ENCODE measurements around the genes GET4 and ADAP1.

DNA sequence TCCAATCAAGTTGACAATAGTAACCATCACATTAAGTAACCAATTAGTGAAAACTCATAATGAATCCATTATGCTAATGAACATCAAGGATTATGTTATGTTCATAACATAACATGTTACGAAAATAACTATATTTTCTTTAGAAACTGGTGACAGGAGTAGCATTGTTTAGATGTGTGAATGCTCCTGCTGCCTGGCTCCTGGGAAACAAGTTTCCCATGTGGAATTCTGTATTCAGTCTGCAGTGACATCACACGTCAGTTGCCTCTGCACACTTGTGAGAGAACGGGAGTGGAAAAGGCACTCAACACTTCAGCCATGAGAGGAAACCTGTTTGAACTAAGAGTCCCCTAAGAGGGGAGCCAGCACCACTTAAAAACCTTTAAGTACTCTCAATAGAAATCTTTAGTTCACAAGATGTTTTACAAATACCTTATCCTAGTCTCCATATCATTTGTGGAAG is 140.3 kb upstream of the FAM20C start:
- RRBS: no CpG with 5 or more reads among the region's 3 CpGs
CAGE:
- cytosol, long polyA plus RNA: no peak
- long polyA plus RNA: no peak
- nucleus, long polyA plus RNA: no peak

- RRBS: 36% methylated on average over 14 of the region's 23 CpGs
CAGE:
- cytosol, long polyA plus RNA: no peak
- long polyA plus RNA: no peak
- nucleus, long polyA plus RNA: no peak
Observed at GRCh38 chr7:149880-150329, 42.5 kb upstream of the FAM20C start.

GRCh38 chr7:216637-217236 is 24.4 kb downstream of the FAM20C start:
- RRBS: no CpG with 5 or more reads among the region's 19 CpGs
CAGE:
- cytosol, long polyA plus RNA: no peak
- long polyA plus RNA: no peak
- nucleus, long polyA plus RNA: no peak

DNA sequence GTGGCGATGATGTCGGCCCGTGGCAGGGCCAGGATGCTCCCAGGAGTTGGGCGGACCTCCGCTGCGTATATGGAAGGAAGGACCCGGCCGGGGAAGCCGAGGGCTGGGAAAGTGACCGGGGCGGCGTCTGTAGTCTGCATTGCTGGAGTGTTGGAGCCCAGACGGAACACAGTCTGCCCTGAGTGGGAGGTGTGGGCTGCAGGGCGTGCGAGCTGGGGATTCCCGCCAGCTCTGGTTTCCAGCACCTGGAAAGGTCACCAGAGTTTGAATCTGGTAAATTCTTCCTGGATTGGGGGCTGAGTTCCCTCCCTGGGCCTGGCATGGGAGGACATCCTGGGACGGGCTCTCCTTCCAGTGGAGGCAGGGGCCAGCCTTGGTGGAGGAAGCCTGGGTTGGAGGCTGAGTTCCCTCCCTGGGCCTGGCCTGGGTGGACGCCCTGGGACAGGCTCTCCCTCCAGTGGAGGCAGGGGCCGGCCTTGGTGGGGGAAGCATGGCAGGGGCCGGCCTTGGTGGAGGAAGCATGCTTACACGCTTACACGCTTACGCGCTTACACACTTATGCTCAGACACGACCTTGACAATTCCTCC is 44.8 kb upstream of the FOXL3 start:
- RRBS: no CpG with 5 or more reads among the region's 25 CpGs
CAGE:
- cytosol, long polyA plus RNA: no peak
- long polyA plus RNA: no peak
- nucleus, long polyA plus RNA: no peak

- RRBS: no CpG with 5 or more reads among the region's 30 CpGs
CAGE:
- cytosol, long polyA plus RNA: no peak
- long polyA plus RNA: no peak
- nucleus, long polyA plus RNA: no peak
Observed at GRCh38 chr7:318291-319522, 28.7 kb downstream of the FOXL3 start.

DNA sequence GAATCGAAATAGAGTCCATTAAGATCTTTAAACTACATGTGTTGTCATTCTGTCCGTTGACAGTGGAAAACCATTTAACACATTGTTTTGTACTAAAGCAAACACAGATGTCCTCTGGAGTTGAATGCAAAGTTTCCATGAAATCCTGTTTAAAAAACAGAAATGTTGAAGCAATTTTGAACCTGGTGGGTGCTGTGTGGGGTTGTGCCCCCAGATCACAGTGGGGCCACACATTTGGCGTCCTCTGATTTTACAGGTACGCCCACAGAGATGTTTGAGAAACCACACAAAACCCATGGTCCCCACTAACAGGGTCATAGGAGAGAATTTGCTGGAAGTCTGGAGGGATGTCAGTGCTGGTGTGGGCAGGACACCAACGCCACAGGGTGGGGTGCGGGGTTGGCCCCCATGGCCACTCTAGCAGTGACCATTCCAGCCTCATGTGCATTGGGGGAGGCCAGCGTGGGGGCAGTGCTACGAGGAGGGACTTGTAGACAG is 33.8 kb downstream of the FOXL3 start:
- RRBS: no CpG with 5 or more reads among the region's 8 CpGs
CAGE:
- cytosol, long polyA plus RNA: no peak
- long polyA plus RNA: no peak
- nucleus, long polyA plus RNA: no peak

- RRBS: 44% methylated on average over 8 of the region's 23 CpGs
CAGE:
- cytosol, long polyA plus RNA: no peak
- long polyA plus RNA: no peak
- nucleus, long polyA plus RNA: no peak
Observed at GRCh38 chr7:340622-341093, 50.7 kb downstream of the FOXL3 start.

DNA sequence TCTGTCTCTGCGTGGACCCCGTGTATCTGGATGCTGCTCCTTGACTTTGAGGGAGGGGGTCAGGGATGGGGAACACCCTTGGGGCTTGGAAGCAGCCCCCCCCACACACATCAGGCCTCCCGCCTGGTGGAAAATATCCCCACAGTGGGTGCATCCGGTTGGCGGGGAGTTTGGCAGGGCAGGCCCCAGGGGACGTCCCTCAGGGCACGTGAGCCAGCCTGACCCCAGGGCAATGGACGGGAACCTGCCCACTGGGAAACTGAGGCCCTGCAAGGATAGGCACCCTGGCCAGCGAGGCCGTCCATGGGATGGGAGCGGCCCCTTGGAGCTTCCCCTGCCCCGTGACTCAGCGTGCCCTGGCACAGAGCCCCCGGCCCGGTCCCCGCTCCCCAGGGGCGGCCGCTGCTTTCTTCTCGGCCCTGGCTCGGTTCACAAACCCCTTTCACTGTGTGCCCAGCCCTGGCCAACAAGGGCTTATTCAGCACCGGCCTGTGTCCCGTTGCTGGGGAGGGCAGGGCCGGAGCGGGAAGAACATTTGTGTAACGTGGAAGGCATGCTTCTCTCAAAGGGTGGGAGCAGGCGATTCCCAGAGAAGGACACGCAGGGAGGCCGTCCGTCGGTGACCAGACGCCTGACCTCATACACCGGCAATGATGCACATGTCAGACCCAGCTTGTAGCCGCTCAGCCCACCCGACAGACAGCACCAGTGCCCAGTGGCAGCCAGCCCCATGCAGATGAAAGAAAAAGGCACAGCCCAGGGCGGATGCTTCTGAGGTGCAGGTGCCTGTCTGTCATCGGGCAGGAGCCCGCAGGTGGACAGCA is 94.6 kb downstream of the PDGFA start:
- RRBS: 80% methylated on average over 1 of the region's 37 CpGs
CAGE:
- cytosol, long polyA plus RNA: no peak
- long polyA plus RNA: no peak
- nucleus, long polyA plus RNA: no peak

GRCh38 chr7:435733-436250 is 83.9 kb downstream of the PDGFA start:
- RRBS: no CpG with 5 or more reads among the region's 23 CpGs
CAGE:
- cytosol, long polyA plus RNA: no peak
- long polyA plus RNA: no peak
- nucleus, long polyA plus RNA: no peak

GRCh38 chr7:517073-517798 is 2.4 kb downstream of the PDGFA start:
- RRBS: 2% methylated on average over 52 of the region's 81 CpGs
CAGE:
- cytosol, long polyA plus RNA: no peak
- long polyA plus RNA: no peak
- nucleus, long polyA plus RNA: no peak

- RRBS: 2% methylated on average over 34 of the region's 79 CpGs
CAGE:
- cytosol, long polyA plus RNA: no peak
- long polyA plus RNA: no peak
- nucleus, long polyA plus RNA: no peak
Observed at GRCh38 chr7:517799-518741, 1.6 kb downstream of the PDGFA start.

DNA sequence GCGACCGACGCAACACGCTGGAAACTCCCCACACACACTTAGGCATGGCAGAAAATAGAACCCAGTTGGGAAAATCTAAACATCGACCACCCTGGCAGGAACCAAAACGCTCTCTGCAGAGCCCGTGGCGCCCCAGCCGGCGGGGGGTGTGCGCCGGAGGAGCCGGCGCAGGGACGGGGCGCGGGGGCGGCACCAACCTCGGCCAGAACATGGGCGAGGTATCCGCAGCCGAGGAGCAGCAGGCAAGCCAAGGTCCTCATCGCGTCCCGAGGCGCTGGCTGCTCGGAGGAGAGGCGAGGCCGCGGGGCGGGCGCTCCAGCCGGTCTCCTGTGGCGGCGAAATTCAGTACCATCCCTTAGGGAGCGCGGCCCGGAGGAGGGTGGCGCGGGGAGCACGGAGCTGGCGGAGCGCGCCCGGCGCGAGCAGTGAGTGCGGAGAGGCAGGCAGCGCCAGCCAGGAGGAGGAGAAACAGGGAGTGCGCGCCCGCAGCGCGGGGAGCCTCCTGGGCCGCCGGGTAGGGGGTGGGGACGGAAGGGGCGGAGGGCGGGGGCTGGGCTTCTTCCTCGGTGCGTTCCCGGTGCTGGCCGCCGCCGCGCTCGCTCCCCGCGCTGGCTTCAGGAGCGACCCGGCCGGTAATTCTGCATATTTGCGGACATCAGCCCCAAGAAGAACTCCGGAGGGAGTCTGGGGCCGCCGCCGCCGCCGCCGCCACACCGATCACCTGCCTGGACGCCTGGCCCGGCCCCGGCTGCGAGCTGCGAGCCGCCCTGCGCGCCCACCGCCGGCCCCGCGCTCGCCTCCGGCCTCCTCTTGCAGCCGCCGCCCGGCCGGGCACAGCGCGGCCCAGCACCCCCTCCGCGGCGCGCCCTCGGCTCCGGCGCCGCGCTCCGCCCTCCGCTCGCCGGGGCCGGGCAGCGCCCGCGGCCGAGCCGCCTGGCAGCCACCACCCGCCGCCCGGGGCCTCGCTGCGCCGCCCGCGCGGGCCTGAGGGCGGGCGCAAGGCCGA is 601 bp downstream of the PDGFA start:
- RRBS: 1% methylated on average over 83 of the region's 132 CpGs
CAGE:
- cytosol, long polyA plus RNA: no peak
- long polyA plus RNA: no peak
- nucleus, long polyA plus RNA: no peak

DNA sequence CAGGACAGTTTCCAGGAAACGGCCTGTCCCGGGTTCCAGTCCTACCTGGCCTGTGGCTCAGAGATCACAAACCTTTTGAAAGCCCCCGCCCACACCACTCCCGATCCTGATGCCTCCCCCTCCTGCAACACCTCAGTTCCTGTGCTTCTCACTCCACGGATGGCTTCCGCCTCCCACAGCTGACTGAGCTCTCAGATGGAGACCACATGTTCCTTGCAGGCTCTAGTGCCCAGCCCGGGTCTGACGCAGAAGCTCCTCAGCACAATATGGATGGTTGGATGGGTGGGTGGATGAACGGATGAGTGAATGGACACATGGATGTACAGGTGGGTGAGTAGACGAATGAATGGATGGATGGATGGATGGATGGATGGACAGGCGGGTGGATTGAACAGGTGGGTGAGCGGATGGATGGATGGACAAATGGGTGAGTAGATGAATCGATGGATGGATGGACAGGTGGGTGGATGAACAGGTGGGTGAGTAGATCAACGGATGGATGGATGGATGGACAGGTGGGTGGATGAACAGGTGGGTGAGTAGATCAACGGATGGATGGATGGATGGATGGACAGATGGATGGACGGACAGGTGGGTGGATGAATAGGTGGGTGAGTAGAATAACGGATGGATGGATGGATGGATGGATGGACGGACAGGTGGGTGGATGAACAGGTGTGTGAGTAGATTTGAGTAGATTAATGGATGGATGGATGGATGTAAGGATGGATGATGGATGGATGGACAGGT is 92.0 kb upstream of the PDGFA start:
- RRBS: no CpG with 5 or more reads among the region's 18 CpGs
CAGE:
- cytosol, long polyA plus RNA: no peak
- long polyA plus RNA: no peak
- nucleus, long polyA plus RNA: no peak

GRCh38 chr7:667998-668908 is 58.2 kb upstream of the DNAAF5 start:
- RRBS: no CpG with 5 or more reads among the region's 19 CpGs
CAGE:
- cytosol, long polyA plus RNA: no peak
- long polyA plus RNA: no peak
- nucleus, long polyA plus RNA: no peak

DNA sequence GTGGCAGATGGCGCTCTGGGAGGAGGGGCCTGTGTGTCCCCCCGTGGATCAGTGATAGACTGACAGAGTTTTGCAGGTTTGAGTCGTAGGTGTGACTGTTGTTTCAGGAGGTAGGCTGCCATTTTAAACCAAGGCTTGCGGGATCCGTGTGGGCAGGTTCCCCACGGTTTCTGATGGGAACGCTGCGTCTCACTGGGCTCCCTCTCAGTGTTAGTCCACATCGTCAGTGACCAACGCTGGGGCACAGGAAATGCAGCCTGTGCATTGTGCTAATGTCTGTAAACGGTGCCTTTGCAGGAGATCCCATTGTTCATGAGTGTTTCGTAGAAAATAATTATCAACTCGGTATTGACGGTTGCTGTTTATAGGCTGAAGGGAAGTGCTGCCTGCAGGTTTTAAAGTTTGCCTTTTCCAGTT is 5.7 kb upstream of the SUN1 start:
- RRBS: no CpG with 5 or more reads among the region's 14 CpGs
CAGE:
- cytosol, long polyA plus RNA: no peak
- long polyA plus RNA: no peak
- nucleus, long polyA plus RNA: no peak

DNA sequence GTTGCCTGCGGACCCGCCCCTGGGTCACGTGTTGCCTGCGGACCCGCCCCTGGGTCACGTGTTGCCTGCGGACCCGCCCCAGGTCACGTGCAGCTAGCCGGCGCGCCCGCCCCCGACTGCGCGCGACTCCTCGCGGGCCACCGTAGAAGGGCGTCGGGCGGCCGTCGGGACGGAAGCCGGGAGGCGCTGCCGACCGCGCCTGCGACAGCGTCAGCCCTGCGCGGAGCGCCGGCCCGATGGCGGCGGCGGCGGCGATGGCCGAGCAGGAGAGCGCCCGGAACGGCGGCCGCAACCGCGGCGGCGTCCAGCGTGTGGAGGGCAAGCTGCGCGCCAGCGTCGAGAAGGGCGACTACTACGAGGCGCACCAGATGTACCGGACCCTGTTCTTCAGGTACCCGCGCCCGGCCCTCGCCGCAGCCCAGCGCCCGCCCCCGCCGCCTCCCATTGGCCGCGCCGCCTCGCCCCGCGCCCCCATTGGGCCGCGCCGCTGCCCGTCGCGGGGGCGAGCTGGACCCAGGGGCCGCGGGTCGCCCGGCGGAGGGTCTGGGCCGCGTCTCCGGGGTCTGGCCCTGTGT is at the start of gene GET4:
Gene GET4, plus strand, starts transcription at position 145 of the 575 bp plus-strand sequence.
- RRBS: 1% methylated on average over 59 of the region's 92 CpGs
CAGE:
- cytosol, long polyA plus RNA: start-site peak on the plus strand centred at position 197 of the sequence, 36 bp wide, 141 and 249 reads in 2 replicates; start-site peak on the plus strand centred at position 340 of the sequence, 74 bp wide, 30 and 26 reads in 2 replicates
- long polyA plus RNA: no peak
- nucleus, long polyA plus RNA: no peak

DNA sequence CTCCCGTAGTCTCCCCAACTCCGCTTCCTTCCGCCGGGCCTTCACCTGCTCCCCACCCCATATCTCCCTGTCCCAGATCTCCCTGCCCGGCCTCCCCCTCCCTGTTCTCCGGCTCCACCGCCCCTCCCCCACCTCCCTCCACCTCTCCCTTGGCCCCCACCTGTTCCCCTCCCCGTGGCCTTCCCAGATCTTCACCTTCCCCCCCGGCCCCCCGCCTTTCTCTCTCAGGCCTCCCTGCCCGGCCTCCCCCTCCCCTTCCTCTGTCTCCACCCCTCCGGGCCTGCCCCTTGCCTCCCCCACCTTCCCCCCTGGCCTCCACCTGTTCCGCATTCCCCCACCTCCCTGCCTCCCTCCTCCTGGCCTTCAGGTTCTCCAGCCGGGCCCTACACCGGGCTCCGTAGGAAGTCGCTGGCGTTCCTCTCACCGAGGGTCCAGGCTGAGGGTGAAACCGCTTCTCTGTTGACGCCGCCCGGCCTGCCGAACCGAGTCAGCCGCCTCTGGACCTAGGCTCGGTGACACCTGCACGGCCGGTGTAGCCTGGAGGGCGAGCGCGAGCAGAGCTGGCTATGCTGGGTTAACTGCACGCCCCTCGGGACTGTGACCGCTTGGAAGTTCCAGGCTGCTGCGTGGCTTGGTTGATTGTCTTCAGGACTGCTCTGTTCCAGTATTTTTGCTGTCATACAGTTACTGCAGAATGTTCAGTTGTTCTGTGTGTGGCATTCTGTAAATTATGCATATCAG is 1.4 kb downstream of the GET4 start:
- RRBS: 33% methylated on average over 22 of the region's 36 CpGs
CAGE:
- cytosol, long polyA plus RNA: no peak
- long polyA plus RNA: no peak
- nucleus, long polyA plus RNA: no peak

DNA sequence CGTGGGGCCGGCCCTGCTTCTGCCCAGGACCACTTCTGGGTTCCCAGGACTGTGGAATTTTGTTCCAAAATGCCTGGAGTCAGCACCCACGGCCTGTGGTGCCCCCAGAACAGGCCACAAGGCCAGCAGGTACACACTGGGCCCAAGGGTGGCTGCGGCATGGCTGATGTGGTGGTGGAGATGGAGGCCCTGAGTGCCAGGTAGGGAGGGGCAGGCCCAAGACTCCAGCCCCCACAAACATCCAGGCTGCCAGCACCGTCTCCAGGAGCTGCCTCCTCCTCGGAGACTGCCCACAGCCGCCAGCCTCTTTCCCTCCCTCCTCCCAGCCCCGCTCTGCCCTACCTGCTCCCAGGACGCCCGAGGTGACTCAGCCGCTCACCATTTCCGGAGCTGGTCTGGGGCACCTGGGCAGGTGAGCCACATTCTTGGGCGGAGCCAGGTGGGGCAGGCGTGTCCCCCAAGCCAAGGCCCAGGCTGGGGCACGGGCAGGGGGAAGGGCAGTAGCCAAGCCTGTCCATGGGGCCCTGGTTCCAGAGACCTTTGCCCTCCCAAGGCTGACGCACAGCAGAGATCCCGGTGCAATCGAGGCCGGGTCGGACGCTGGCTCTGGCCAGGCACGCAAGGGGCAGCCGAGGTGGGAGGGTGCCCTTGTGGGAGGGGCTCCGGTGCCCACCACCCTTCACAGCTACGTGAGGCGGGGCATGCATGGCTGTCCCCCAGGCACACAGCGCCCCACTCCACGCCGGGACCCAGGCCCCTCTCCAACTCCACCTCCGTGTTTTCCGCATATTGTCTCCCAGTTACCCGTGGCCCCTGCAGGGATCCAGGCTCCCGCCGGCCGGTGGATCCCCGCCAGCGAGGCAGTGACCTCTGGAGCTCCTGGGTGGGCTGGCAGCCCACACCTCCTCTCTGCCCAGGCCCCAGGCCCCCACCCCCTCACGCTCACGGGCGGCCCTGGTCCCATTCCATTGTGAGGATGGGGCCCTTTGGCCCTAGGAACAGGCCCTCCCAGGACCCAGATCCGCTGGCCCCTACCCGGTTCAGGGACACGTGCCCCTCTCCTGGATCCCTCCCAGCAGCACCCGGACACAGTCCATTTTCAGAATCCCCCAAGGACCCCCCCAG is 8.7 kb downstream of the ADAP1 start:
- RRBS: 49% methylated on average over 18 of the region's 44 CpGs
CAGE:
- cytosol, long polyA plus RNA: no peak
- long polyA plus RNA: no peak
- nucleus, long polyA plus RNA: no peak

DNA sequence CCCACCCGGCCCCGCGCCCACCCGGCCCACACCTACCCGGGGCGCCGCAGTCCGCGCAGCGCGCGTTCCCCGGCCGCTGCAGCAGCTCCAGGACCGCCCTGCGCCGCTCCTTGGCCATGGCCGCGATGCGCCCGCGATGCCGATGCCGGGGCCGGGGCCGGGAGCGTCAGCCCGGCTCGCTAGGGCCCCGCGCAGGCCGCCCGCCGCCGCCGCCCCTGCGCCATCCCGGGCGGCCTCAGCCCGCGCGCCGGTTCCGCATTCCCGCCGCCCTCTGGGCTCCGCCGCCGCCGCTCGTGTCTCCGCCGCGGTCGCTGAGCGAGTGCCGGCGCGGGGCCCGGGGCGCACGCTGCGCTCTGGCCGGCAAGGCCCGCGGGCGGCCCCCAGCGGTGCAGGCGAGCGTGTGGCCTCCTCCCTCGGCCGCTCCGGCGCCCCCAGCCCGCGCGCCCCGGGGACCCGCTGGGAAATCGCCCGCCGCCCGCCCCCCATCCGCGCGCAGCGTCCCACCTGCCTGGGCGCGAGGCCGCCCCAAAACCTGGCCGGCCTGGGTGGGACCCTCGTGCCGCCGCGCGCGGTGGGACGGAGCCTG is at the start of gene ADAP1:
Gene ADAP1, minus strand, starts transcription at position 321 of the 586 bp plus-strand sequence.
- RRBS: 3% methylated on average over 56 of the region's 98 CpGs
CAGE:
- cytosol, long polyA plus RNA: no peak
- long polyA plus RNA: no peak
- nucleus, long polyA plus RNA: no peak

- RRBS: 70% methylated on average over 2 of the region's 21 CpGs
CAGE:
- cytosol, long polyA plus RNA: no peak
- long polyA plus RNA: no peak
- nucleus, long polyA plus RNA: no peak
Observed at GRCh38 chr7:977521-978310, 2.4 kb upstream of the COX19 start.

Data from IMR-90 (cell line).